Right cardiac atrium (tissue), 1 donor: ENCODE results near the gene CLDN24.

- PRO-cap: no peak
These were observed 984.6 kb upstream of the TENM3 start for GRCh38 chr4:181258654-181258981.

DNA sequence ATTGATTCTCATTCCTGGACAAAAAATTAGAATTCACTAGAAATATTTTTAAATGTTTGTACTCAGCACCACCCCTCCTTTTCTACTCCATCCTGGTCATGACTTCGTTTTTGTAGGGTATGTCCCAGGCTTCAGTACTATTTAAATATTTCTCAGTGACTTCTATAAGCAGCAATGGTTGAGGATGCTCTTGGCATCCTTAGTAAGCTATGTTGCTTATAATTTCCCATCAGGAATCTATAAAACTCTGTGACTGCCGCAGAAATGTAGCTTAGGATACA is 822.6 kb upstream of the TENM3 start:
- PRO-cap: no peak

DNA sequence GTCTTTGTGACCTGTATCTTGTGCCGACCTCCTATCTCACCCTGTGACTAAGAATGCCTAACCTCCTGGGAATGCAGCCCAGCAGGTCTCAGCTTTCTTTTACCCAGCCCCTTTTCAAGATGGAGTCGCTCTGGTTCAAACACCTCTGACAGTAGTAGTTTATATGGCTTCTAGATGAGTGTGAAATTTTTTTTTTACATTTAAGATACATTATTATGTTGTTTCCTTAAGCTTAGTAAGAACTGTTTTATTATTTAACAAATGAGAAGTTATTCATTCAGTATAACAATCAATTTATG is 514.5 kb upstream of the TENM3 start:
- PRO-cap: no peak

- PRO-cap: no peak
These were observed 472.7 kb upstream of the TENM3 start for GRCh38 chr4:181770506-181770835.

GRCh38 chr4:182141395-182141743 is 101.8 kb upstream of the TENM3 start:
- PRO-cap: no peak

- PRO-cap: unidirectional peak, minus-strand start at chr4:182748409
These were observed 168.9 kb downstream of the DCTD start for GRCh38 chr4:182748256-182748711.

DNA sequence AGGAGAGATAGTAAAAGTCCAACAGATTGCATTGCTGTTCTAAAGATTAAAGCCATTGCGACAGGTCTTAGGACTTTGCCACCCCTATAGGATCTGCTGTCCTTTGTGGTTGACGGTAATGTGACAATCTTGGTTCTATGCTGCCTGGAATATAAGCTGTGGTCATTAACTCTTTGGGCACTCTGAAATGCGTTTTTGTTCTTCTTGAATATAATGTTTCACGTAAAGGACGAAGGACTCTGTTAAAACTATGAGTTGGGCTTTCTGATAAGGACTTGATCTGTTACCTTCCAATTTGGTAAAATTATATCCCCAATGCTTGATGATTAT is at the start of gene CLDN24:
CLDN24 (minus strand) TSS at position 56 of the 330 bp plus-strand sequence.
- PRO-cap: no peak

- PRO-cap: no peak
These were observed 22.7 kb upstream of the ING2 start for GRCh38 chr4:183482096-183482656.

DNA sequence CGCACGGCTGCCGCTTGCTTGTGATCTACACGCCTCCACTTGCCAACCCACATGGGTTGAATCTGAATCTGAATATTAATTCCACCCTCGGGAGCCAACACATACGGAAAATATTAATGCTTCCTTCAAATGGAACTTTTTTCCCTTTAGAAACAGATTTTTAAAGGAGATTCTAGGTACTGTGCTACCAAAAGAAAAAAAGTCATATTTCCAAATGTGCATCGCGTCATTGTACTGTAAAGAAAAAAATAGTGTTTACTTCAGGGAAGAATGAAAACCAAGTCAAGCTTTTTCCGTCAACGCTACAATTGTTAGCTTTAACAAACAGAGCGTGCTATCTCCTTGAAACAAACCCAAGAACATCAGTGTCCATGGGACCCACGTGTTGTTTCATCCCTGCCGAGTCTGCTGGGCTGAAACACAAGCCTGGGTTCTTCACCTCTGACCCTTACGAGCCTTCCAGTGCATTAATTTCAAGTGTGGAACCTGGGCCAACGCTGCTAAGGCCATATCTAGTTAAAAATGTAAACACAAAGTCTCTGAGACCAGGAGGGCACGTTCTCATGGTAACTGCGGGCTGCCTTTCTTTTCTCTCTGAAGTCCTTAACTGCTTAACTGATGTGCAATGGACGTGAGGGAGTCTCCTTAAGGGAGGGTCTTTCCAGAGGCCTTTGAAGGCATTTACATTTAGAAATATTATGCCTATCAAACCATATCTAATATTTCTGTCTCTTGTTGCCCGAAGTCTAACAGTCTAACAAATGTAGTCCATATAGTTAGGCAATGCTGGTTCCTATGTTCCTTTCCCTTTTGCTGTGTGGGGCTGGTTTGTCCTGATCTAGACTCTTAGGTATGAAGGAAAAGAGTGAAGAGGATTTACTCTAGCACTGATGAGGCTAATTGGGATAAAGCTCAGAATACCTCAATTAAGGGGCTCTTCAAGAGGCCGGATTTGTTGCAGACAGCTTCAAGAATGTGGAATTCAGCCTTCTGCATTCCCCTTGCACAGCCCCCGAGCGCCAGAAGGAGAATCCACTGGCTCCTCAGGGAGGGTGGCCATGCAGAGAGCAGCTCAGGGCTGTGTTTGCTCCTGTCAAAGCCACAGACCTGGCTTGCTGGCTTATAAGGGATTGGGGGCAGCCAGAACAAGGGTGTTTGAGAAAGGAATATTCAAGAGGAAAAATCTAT is 36.4 kb downstream of the ING2 start:
- PRO-cap: no peak

- PRO-cap: no peak
These were observed 66.5 kb downstream of the ING2 start for GRCh38 chr4:183571163-183571957.

DNA sequence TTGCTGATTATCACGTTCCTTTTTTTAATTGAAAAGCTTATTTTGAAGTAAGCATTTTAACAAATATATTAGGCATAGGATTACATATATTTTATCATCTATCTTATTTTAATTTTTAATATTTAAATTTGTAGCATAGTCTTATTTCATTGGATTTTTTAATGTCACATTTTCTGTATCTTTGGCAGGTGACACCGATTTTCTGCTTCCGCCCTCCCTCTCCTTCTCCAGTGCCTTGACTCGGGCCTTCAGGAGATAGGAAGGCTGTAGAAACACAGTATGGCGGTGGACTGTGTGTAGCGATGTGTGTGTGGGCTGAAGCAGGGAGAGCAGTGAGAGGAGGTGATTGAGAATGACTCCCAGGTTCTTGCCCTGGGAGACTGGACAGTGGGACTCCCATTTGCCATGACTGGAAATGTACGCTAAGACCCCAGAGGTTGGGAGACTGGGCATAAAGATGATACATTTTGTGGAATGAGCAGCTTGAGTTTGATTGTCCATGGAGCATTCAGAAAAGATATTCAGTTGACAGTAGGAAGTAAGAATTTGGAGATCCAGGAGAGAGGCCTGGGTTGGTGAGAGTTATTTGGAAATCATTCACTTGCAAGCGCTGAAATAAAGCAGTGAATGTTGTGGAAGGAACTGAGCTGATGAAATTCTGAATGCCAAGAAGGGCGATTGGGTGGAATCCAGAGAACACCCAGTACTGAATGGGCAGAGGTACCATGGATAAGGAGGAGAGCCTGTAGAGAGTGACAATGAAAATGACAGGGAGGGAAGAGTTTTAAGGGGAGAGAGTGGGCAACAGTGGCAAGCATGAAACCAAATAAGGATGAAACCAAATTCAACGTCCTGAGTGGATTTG is 6.9 kb upstream of the STOX2 start:
- PRO-cap: no peak

GRCh38 chr4:184009748-184010382 is 104.8 kb downstream of the STOX2 start:
- PRO-cap: no peak

- PRO-cap: no peak
These were observed 46.6 kb upstream of the ENPP6 start for GRCh38 chr4:184264218-184264735.

DNA sequence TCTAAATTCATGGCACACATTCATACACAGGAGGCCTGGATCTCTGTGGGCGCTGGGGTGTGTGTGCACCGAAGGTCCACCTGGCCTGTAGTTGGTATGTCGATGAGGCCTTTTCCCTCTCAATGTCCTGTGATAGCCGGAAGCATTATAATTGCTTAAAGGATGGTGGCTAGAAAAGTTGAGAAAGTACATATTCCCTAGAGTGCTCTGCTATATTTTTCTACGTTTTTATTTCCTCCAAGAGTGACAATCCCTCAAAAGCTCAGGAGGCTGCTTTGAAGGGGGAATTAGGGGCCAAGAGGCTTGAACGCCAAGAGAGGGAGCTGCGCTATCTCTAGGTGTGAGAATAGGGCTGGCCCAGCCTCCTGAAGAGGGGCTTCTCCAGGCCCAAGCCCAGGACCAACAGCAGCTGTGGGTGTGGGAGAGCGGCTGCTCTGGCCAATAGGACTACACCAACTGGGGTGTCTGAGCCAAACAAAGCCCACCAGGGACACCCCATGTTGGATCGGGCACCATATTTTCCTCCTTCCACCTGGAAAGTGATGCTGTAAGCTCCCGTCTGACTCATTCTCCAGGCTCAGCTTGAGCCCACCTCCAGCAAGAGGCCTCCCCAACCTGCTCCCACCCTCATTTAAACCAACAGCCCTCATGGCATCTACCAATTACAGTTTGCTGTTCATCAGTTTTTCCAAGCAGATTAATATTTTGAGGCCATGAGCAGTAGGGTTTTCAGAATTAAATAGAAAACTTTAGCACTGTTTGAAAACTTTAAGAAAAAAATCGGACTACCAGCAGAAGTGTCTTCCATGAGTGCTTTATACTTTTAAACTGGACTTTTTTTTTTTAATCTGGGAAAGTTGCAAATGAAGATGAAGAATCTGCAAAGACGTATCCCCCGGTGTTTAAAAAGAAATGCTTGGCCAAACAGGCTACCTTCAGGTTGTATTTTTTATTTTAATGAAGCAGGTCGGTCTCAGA is 123.9 kb downstream of the IRF2 start:
- PRO-cap: no peak

DNA sequence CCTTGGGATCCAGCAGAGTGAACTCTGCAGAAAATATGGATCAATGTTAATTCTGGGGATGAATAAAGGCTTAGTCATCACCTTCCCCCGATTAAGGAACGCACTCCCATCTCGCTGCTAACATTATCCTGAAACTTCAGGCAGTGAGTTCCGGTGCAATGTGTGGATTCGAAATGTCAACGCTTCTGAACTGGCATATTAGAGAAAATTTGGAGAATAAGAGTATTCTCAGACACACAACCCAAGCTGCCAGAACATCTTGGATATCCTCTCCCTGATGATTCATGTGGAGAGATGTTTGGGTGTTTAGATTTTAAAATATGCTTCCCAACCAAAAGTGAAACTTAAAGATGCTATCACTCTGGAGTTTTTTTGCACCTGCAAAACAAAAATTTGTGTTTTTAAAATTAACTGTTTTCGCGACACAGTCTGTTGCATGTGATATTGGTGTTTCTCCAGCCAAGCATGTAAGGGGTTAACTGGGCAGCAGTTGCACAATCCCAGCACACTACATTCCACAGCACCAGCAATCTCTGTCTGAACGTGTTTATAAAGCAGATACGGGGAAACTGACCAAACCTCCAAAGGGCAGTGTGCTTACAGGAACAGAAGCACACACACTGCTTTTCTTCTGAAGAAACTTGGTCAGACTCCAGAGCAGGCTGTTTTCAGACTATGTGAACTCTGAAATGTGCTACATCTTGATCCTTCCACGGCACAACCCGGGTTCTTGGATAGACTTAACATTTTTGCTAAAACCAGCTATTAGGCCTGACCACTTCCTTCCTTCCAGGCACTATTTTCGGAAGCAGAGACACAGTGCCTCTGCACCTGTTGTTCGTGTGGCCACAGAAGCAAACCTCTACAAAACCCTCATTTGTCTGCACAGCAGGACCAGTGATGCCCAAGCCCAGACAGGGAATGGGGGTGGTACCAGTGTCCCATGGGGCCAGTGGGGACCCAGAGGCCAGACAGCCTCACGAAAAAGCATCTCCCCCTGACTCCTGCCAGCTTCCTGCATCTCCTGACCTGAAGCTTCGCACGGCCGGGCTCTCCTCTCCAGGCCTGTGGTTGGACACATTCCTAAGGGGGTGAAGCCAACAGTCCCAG is 90.3 kb downstream of the IRF2 start:
- PRO-cap: bidirectional peak, plus-strand start at position 589 of the sequence, minus-strand start at position 539 of the sequence

DNA sequence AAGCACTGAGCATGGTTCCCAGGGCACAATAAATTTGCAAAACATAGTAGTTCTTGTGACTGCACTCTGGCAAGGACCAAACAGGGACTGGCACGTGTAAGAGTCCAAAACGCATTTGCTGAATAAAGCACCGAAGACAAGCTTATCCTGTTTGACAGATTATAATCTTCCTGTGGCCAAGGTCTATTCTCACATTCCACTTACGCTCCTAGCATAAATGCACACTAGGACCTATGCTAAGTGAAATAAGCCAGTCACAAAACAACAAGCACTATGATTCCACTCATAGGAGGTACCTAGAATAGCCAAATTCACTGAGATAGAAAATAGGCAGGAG is 77.4 kb downstream of the IRF2 start:
- PRO-cap: no peak

GRCh38 chr4:184407783-184408582 is 66.4 kb downstream of the IRF2 start:
- PRO-cap: no peak

GRCh38 chr4:184473402-184473913 is 892 bp downstream of the IRF2 start:
- PRO-cap: no peak

DNA sequence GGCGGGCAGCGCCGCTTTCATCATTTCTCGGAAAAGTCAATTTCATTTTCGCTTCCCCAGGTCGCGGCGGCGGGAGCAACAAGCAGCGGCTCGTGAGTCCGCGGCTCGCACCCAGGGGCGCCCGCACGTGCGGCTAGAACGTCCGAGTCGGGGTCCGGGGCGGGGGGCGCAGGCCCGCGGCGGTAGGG is 302 bp upstream of the IRF2 start:
- PRO-cap: bidirectional peak, plus-strand start at position 59 of the sequence, minus-strand start outside the sequence

DNA sequence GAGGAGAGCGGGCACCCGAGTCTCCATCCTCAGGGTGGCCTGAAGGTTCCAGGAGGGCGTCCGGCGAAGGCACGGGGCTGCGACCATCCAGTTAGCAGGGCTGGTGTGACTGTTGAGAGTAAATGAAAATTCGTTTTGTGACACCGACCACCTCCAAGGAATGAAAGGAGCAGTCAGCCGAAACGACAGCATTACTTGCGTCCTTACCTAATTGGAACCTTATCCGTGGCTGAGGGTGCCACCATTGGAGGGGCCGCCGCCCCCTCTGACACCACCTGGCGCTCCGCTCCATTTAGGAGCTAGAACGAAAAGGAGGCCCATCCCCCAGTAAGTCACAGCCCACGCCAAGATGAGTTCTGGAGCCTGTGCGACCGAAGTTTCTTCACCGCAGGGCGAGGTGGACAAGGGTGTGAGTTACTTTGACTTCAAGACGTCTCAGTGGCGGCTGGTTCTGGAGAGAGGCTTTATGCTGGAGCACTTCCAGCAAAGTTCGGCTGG is 645 bp upstream of the IRF2 start:
- PRO-cap: no peak